Tibial nerve (tissue), 3 donors: ENCODE measurements around a stretch of chr2.

DNA sequence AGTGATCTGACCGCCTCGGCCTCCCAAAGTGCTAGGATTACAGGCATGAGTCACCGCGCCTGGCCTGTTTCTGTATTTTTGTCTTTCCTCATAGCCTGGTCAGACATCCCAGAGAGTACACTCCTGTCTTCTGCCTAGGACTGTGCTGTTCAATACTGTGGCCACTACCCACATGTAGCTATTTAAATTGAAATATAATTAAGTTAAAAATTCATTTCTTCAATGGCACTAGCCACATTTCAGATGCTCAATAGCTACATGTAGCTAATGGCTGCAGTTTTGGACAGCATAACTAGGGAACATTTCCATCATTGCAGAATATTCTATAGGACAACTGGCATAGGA lies 64.2 kb downstream of the LCLAT1 start:
- PRO-cap = no peak
- RAMPAGE, long total RNA, 3 experiments = no peak in any of the 3 experiments

DNA sequence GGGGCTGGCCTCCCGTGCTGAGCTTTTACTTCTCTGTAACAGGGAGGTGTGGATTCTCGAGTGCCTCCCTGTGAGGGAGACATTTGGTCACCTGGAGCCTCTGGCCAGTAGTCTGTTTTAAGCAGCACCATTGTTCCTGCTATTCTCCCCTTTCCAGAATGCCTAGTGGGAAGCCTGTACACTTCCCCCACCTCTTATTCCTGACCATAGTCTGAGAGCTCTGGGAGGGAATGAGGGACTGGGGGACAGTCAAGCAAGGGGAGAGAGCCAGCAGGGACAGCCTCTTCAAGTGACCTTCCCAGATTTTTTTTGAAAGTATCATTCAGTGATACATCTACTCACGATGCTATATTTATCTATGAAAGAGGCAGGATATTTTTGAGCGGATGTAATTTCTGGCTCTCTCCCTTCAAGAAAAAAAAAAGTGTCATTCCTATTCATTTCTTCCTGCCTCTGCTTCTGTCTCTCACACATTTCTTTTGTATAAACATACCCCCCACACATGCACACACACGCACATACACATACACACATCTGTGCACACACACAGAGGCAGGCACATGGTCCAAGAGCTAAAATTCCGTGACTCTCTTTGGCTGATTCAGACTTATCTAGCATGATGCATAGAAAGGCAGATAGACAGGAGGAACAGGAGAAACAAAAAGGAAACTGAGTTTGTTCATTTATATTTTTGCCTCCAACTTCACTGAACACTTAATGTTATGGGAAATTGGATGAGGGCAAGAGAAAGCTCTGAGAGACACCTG lies 112.6 kb downstream of the CAPN13 start:
- PRO-cap = no peak
- RAMPAGE, long total RNA, 3 experiments = no peak in any of the 3 experiments

DNA sequence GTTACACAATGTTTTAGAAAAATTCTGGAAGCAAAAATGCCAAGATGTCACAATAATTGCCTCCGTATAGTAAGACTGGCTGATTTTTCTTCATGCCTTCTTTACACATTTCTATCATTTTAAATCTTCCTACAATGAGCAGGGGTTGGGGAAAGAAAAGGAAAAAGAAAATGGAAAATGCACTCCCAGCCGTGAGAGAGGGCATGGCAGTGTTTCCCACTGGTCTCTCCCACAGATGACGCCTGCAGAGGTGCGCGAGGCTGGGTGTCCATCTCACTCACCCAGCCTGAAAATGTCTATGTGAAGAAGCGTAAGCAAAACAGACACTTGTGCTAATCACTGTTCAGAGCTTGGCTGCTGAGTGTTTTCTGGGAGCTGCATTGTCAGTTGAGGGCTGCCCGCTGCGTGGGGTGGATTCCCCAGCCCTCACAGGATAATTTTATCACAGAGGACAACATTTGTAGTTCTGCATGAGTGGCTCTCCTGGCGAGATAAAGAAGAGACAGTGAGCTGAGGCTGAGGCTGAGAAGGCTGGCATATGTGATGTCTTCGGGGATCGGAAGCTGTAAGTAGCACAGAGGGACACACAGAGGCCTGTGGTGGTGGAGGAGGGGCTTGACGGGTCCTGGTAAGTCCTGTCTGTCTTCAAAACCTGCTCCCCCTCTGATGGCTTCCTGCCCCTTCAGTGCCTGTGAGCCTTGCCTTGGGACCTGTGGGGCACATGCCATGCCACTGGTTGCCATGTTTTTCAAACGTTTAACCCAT lies 16.2 kb upstream of the CAPN13 start:
- PRO-cap = no peak
- RAMPAGE, long total RNA, 3 experiments = no peak in any of the 3 experiments

GRCh38 chr2:31218824-31219552 lies 1.7 kb upstream of the CAPN14 start:
- PRO-cap = no peak
- RAMPAGE, long total RNA, 3 experiments = no peak in any of the 3 experiments

GRCh38 chr2:31318122-31319255 lies 84.5 kb downstream of the EHD3 start:
- PRO-cap = no peak
- RAMPAGE, long total RNA, 3 experiments = no peak in any of the 3 experiments

GRCh38 chr2:31707984-31708212 lies 127.2 kb upstream of the SRD5A2 start:
- PRO-cap = no peak
- RAMPAGE, long total RNA, 3 experiments = no peak in any of the 3 experiments

DNA sequence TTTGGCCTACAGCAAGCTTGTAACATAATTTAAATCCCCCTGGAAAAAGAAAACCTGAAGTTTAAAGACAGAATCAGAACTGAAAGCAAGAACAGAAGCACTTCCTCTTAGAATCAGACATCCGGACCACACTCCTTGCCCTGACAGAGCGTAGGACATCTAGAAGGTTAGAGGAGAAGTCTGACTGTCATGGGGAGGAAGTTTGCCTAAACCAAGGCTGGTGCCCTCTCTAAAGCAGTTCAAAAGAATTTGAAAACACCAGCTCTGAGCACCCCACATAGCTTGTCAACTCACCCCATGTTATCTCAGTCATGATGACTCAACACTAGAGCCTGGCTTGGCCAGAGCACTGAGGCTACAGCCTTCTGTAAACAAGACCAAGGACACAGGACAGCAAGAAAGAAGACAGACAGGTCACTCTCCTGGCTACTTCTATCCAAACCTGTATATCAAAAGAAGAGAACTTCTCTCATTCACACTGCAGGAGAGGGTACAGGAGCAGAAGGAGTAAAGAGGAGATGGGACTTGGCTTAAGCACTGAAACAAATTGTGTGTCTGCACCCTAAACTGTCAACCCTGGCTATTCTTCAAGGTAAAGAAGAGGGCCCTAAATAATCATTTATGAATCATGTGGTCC lies 198.6 kb downstream of the MEMO1 start:
- PRO-cap = no peak
- RAMPAGE, long total RNA, 3 experiments = no peak in any of the 3 experiments

DNA sequence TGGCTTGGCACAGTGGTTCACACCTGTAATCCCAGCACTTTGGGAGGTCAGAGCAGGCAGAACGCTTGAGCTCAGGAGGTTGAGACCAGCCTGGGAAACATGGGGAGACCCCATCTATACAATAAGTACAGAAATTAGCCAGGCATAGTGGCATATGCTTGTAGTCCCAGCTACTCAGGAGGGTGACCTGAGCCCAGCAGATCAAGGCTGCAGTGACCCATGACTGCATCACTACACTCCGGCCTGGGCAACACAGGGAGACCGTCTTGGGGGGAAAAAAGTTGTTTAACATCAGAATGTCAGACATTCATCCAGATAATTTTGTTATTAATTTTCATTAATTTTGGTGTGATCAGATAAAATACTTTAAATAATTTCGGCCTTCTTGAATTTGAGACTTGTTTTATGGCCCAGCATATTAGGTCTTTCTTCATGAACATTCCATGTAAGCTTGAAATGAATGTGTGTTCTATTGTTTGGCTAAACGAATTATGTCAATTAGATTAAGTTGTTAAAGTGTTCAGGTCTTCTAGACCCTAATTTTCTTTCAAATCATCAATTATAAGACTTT lies 161.4 kb downstream of the MEMO1 start:
- PRO-cap = no peak
- RAMPAGE, long total RNA, 3 experiments = no peak in any of the 3 experiments

- PRO-cap = no peak
- RAMPAGE, long total RNA, 3 experiments = no peak in any of the 3 experiments
These were observed 106.3 kb downstream of the MEMO1 start for GRCh38 chr2:31904522-31904889.

DNA sequence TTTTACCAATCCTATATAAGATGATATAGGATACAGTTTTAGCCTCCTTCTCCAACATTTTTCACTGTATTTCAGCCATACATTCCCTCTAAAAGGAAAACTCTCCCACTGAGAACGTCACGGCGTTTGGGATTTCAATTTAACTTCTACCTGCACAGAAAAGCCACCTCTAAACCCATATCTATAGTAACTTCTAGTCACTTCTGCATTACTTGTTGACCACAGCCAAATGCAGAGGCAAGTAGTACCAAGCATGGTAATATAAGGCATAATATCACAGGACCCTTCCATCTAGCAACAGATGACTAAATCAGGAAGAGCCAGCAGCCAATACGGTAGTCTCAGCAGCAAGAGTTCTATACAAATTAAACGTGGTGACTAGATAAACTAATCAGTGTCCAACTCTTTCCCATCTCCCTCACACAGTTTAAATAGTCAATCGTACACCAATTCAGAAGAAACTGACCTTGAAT lies 30.2 kb downstream of the MEMO1 start:
- PRO-cap = no peak
- RAMPAGE, long total RNA, 3 experiments = no peak in any of the 3 experiments

GRCh38 chr2:32136172-32137313 lies 29.1 kb upstream of the SLC30A6 start:
- PRO-cap = no peak
- RAMPAGE, long total RNA, 3 experiments = no peak in any of the 3 experiments

- PRO-cap = no peak
- RAMPAGE, long total RNA, 3 experiments = no peak in any of the 3 experiments
These were observed 72.1 kb upstream of the TTC27 start for GRCh38 chr2:32555520-32556413.

- PRO-cap = no peak
- RAMPAGE, long total RNA, 3 experiments = no peak in any of the 3 experiments
These were observed 123.2 kb downstream of the LTBP1 start for GRCh38 chr2:33069633-33070719.

- PRO-cap = no peak
- RAMPAGE, long total RNA, 3 experiments = no peak in any of the 3 experiments
These were observed 37.1 kb upstream of the RASGRP3 start for GRCh38 chr2:33439085-33440037.

- PRO-cap = unidirectional peak, plus-strand start at chr2:36373368
- RAMPAGE, long total RNA, 3 experiments = no peak in any of the 3 experiments
These were observed 17.5 kb downstream of the CRIM1 start for GRCh38 chr2:36372952-36373532.

- PRO-cap = no peak
- RAMPAGE, long total RNA, 3 experiments = no peak in any of the 3 experiments
These were observed 46.7 kb downstream of the CRIM1 start for GRCh38 chr2:36402137-36402796.

- PRO-cap = no peak
- RAMPAGE, long total RNA, 3 experiments = no peak in any of the 3 experiments
These were observed 29.3 kb downstream of the FEZ2 start for GRCh38 chr2:36568493-36569263.

GRCh38 chr2:36820747-36821270 lies 124.3 kb downstream of the VIT start:
- PRO-cap = no peak
- RAMPAGE, long total RNA, 3 experiments = no peak in any of the 3 experiments

- PRO-cap = no peak
- RAMPAGE, long total RNA, 3 experiments = no peak in any of the 3 experiments
These were observed 20.3 kb downstream of the GPATCH11 start for GRCh38 chr2:37104400-37105213.

DNA sequence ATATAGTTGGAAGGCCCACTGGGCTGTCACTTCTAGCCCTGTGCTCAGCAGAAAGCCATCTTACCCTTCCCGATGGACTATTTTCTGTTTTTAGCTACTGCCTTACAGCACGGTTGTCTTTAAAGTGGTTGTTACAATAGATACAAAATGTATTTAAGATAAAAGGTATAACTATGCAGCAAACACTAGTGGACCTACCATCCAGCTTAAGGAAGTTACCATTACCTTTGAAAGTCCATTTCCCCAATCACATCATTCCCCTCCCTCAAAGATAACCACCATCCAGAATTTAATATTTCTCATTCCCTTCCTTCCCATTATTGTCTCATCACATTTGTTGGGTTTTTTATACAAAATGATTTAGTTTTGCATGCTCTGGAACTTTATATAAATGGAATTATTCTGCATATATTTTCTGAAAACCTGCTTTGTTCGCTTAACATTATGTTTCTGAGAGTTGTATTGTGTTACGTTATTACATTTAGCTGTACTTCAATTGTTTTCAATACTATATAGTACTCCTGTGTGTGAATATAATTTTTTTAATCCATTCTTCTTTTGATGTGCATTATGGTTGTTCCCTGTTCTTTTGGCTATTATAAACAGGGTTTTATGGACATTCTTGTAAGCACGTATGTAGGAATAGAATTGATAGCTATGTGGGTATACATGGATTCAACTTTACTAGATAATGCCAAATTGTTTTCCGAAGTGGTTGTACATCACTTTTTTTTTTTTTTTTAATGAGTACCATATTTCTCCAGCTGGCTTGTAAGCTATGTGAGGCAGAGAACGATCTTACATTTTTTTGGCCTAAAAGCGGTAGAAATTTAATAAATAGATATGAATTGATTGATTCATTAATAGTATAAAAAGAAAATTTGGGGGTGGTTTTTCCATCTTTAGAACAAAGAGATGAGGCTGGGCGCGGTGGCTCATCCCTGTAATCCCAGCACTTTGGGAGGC lies 21.8 kb downstream of the GPATCH11 start:
- PRO-cap = no peak
- RAMPAGE, long total RNA, 3 experiments = no peak in any of the 3 experiments